ENCODE measurements around a stretch of chr7.

DNA sequence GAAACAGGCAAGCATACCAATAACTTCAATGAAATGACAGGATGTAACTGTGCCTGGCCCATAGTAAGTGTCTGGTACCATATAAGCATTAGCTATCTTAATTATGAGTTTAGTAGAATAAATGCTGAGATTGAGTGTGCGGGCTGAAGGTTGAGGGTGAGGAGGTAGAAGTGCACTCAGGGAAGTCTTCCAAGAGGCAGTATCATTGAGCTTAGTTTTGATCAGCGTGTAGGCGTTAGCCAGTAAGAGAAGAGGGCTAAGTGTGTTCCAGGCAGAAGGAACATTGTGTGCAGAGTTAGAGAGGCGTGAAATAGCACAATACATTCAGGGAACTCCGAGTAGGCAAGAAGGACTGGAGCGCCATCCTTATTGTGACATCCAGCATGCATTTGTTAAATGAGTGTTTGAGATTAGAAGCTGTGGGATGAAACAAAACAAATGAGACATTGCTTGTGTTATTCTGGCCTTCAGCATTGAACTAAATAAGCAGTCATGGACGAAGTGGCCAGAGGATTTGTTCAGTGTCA lies 140.9 kb upstream of the MKLN1 start:
- RRBS: no CpG with 5 or more reads among the region's 7 CpGs

DNA sequence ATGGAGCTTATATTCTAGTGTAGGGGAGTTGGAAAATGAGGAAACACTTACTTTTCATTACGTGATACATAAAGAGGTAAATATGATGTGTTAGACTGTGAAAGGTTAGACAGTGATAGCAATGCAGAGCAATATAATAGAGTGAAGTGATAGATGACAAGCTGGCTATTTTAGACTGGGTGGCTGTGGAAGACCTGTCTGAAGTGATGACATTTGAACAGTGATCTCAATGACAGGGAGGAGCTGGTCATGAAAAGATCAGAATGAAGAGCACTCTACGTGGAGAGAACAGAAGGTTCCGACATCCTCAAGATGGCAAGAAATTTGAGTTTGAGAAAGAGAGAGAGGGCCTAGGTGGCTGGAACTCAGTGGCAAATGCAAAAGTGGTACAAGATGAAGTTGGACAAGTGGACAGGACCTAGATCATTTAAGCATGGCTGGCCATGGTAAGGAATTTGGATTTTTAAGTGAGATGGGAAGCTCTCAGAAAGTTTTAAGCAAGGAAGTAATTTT lies 118.8 kb upstream of the MKLN1 start:
- RRBS: no CpG with 5 or more reads among the region's 3 CpGs

DNA sequence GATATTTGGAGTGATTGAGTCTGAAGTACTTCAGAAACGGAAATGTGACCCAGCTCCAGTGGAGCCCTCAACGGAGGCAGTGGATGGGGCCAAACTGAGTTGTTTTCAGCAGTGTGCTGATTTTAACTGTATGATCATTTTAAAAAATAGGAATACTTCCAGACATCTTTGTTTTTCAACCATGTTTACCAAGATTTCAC lies 114.1 kb downstream of the MKLN1 start:
- RRBS: no CpG with 5 or more reads among the region's 2 CpGs

DNA sequence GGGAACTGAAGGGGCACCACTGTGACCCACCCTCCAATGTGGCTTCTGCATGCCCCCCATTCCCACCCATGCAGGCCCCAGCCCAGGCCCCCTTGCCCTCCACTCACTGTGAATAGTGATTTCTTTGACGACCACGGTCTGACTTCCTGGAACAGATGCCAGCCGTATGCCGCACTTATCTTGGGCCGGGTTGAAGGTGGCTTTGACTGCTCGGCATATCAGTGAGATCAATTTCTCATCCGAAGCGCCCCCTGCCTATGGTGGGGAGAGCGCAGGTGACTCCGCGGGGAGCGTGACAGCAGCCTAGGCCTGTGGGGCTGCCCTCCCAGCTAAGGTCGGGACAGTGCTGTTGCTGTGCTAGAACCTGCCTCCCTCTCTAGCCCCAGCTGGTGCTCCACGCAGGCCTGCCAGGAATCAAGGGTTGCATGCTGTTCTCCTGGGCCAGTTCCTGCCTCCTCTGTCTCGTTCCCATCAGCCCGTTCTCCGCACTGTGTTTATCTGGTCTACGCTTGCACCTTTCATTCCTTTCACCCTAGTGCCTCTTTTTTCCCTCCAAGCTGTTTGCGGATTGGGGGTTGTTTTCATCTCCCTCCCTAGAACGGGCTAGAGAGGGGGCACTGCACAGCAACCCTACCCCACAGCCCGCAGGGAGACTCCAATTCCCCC lies 49.8 kb downstream of the PODXL start:
- RRBS: no CpG with 5 or more reads among the region's 21 CpGs

DNA sequence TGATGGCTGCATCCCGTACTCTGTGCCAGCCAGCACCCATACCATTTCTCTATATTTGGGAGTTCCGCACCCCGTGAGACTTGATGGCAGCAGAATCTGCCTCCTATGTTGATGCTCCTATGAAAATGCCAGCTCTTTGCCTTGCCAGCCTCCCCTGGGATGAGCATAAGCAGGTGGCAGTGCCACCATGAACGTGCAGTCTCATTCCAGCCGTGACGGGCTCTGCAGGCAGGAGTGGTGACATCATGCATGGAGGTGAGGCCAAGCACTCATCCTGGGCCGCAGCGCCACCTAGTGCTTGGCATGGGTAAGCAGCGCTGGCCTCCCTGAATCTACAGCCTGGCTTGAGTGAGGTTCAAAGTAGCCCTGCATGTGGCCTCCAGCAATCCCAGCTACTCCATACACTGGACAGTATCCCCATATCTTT lies 43.0 kb downstream of the PODXL start:
- RRBS: no CpG with 5 or more reads among the region's 9 CpGs

GRCh38 chr7:131538198-131538931 lies 18.1 kb downstream of the PODXL start:
- RRBS: no CpG with 5 or more reads among the region's 14 CpGs

DNA sequence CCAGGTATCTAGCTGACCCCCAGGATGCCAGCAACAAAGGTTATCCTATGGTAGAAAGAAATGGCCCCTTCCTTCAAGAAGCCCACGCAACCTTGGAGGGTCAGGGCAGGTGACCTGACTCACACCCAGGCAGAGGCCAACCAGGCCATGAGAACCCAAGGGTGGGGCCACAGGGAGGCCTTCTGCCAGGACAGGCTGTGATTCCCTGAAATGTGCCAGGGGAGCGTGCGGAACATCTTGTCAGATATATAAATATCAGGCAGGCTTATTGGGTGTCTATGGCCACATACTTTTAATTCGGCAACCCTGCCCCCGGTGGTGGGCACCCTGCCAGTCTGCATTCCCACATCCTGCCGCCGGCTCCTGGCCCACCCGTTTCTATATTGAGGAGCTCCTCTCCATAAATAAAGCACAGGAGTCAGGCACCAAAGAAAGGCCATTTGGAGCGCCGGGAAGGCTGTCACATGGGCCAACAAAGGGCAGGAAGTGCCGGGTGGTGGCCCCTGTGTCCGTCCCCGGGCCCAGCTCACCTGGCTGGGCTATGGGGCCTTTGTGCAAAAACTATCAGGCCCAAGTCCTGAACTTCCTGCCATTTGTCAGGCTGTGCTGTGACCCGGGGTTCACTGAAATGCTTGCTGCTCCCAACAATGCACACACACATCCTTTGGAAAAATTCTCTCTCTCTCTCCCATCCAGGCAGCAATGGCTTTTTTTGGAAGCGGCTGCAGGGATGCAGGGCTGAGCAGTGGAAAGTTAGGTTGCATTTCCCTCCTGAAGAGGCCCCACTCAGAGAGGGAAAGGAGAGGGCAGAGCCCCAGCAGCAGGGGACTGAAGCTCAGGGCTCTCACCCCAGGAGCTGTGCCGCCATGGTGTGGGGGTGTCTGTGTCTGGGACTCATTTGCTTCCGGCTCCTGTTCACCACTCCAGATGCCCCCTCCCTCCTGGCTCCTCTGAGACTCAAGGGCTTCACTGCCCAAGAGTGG lies 25.0 kb upstream of the PODXL start:
- RRBS: 54% methylated on average over 8 of the region's 17 CpGs

GRCh38 chr7:131619444-131620180 lies 63.2 kb upstream of the PODXL start:
- RRBS: no CpG with 5 or more reads among the region's 7 CpGs

GRCh38 chr7:132225197-132225549 lies 351.1 kb downstream of the PLXNA4 start:
- RRBS: no CpG with 5 or more reads among the region's 5 CpGs

DNA sequence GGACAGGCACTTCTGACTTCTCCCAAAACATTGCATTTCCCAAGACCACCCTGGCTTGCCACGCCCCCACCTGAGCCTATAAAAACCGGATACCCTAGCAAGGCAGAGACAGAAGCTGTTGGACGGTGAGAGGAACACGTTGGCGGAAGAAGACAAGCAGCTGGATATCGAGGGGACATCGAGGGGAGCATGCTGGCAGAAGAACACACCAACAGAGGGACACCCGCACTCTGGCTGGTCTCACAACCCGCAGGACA lies 157.7 kb upstream of the PLXNA4 start:
- RRBS: no CpG with 5 or more reads among the region's 9 CpGs

DNA sequence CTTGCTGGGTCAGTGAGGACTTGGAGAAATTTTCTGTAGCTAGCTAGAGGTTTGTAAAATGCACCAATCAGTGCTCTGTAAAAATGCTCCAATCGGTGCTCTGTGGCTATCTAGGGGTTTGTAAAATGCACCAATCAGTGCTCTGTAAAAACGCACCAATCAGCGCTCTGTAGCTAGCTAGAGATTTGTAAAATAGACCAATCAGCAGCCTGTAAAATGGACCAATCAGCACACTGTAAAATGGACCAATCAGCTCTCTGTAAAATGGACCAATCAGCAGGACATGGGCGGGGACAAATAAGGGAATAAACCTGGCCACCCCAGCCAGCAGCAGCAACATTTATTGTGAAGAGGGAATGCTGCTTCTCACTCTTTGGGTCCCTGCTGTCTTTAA lies 347.6 kb upstream of the LRGUK start:
- RRBS: no CpG with 5 or more reads among the region's 4 CpGs

DNA sequence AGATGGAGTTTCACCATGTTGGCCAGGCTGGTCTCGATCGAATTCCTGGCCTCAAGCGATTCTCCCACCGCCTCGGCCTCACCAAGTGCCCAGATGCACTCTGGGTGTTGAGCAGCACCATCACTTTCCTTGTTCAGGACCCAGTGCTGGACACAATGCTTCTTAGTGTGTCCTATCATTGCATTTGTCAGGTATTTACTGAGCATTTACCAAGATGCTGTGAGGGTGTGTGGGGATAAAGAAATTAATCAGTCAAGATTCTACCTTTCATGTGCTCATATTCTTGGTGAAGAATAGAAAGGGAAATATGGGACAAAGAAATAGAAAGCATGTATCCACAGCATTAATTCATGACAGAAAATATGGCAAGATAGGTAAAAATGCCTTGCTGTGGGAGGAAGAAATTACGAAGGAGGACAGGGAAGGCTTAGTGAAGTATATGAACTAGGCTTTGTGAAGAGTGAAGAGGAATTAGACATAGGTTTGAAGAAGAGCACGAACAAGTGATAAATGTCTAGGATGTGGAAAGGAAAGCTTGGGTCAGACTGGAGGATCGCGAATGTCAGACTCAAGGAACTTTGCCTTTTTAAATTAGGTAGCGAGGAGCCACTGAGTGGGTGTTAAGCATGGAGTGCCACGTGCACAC lies 227.1 kb upstream of the LRGUK start:
- RRBS: no CpG with 5 or more reads among the region's 11 CpGs

GRCh38 chr7:134316179-134316294 lies 693 bp downstream of the SLC35B4 start:
- RRBS: no CpG with 5 or more reads among the region's 1 CpG

DNA sequence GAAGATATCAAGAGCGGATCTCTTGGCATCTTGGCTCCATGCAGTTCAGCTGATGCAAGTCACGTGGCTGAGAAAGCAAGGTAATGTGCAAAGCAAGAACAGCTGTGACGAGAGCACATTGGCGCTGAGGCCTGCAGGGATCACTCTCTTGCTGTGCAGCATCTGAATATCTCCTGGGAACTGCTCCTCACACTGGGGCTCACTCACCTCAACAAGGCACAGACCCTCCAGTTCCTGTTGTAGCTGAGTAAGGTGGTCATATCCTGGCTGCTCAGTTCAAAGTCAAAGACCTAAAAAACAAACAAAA lies 13.9 kb downstream of the AKR1B1 start:
- RRBS: no CpG with 5 or more reads among the region's 4 CpGs

DNA sequence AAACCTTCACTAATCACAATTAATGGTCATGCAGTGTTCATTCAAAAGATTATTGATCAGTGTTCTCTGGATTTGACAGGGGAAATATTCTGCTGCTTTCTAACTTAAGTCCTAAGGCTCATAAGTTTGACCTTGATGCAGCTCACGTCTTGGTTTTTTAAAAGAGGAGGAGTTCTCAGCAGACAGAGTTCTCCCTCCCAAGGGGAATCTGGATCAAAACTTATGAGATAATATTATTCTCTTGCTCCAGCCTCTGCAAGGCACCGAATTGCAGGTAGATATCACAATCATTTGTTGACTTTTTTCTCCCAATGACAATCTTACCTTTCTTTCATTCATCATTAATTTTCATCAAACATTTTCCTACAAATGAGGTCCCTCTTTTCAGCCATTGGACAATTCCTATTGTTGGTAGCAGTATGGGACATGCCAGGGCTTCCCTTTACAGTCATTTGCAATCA lies 10.1 kb upstream of the AKR1B10 start:
- RRBS: no CpG with 5 or more reads among the region's 2 CpGs

DNA sequence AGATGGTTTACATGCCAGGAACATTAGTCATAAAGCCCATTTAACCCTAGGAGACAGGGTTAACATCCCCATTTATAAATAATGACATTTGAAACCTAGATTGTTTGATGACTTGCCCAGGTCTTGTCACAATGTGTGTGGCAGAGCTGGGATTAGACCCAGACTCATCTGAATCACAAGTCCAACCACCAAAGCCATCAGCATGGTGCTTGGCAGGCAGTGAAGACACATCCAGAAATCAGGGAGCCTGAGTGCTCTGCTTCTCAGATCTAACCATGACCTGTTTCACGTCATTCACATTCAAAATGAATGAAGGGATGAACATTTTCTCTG lies 6.1 kb downstream of the AKR1B10 start:
- RRBS: no CpG with 5 or more reads among the region's 1 CpG

- RRBS: no CpG with 5 or more reads among the region's 4 CpGs
These were observed 13.2 kb downstream of the AKR1B15 start for GRCh38 chr7:134562178-134562456.

- RRBS: 83% methylated on average over 3 of the region's 21 CpGs
These were observed 52.4 kb downstream of the CALD1 start for GRCh38 chr7:134831740-134832230.

DNA sequence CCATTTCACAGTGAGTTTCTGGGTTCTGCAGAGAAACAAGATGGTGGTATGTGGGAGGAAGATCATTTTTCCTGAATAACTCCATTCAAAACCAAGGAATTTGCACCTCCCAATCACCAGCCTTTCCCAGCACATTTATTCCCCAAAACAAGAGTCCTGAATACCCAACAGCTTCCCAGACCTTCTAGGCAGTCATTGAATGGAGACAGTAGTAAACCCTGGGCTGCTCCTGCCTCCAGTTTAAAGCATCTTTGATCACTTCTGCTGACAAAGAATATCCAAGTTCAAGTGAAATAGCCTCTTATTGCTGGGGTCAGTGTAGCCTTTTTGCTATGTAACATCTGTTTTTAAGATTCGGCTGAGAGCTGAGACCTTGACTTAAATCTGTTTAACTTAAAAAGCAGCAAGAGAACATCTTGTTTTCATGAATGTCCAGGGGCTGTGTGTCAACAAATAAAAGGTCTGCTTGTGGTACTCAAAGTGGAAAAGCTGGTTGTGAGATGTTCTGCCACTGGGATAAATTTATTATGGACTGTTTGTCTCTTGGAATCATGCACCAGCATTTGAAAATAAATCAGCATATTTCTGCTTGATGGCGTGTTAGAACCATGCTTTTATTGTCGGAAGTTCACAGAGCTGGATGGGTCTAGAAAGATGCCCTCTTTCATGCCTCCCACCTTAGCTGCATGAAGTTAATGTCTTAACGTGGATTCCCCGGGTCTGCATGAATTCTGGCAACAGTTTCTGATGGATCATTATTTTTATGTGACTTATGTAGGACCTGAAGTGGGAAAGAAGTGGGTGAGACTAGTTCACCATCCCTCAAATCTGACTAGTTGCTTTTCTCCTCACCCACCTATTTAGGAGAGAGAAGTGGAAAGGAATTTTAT lies 73.2 kb downstream of the CALD1 start:
- RRBS: no CpG with 5 or more reads among the region's 5 CpGs

DNA sequence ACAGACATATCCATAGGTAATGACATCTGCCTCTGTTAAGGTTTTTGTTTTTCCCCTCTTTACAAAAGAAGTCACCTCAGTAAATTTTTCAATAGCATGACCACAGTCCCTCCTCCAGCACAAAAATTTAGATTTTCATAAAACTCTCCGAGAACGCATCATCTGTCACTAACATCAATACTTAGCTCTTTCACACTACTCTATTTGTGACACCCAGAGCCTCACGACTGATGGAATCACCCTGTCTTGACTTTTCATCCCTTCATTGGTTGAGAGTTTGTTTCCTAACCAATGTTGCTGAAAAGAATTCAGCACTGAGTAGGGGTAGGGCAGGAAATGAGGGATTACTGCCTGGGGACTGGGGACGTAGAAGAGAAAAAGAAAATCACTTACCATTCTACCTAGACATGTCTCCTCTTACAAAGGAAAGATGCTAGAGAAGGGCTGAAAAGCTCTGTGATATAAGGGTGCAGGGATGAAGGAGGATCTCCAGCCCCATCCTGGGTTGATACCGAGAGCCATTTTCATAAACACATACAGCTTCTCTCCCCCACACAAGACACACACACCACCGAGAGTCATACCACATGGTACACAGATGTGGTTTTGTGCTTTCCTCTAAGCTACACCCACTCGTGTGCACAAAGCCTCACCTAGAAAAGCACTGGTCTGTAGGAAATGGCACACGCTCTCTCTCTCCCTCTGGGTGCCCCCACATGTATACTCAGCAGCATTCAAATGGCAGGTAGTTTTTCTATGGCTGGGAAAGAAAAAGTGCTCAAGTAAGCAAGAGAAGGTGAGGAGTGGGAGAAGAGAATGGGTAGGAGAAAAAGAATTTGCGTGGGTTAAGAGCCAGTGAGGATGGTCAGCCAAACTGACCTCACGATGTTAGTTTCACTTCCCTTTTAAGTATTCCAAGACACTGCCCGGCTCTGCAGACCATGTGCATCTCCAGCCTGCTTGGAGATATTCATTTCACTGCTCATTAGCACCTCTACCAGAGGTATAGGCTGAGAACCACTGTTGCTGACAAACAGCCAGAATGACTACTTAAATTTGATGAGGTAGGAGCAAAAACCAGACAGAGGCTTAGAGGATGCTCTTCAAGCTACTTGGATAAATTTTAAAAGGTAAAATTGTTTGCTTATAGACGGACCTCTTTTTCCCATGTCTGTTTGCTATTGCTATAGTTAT lies 85.8 kb downstream of the CALD1 start:
- RRBS: no CpG with 5 or more reads among the region's 12 CpGs